UCH-1 (cell line): ENCODE measurements around the genes RABAC1, ERF, PSG4 and LYPD3.

GRCh38 chr19:41959002-41959938, at the start of gene RABAC1:
Gene RABAC1, minus strand, starts transcription at chr19:41959321.
- RRBS: 2% methylated on average over 10 of the region's 46 CpGs

- RRBS: 60% methylated on average over 9 of the region's 19 CpGs
These were observed 12.8 kb downstream of the ZNF574 start for GRCh38 chr19:42088582-42089386.

- RRBS: 39% methylated on average over 4 of the region's 10 CpGs
These were observed 17.8 kb downstream of the POU2F2 start for GRCh38 chr19:42114410-42114953.

- RRBS: no CpG with 5 or more reads among the region's 9 CpGs
These were observed 10.5 kb downstream of the DEDD2 start for GRCh38 chr19:42206850-42207583.

- RRBS: no CpG with 5 or more reads among the region's 12 CpGs
These were observed 3.6 kb upstream of the GSK3A start for GRCh38 chr19:42245738-42246719.

DNA sequence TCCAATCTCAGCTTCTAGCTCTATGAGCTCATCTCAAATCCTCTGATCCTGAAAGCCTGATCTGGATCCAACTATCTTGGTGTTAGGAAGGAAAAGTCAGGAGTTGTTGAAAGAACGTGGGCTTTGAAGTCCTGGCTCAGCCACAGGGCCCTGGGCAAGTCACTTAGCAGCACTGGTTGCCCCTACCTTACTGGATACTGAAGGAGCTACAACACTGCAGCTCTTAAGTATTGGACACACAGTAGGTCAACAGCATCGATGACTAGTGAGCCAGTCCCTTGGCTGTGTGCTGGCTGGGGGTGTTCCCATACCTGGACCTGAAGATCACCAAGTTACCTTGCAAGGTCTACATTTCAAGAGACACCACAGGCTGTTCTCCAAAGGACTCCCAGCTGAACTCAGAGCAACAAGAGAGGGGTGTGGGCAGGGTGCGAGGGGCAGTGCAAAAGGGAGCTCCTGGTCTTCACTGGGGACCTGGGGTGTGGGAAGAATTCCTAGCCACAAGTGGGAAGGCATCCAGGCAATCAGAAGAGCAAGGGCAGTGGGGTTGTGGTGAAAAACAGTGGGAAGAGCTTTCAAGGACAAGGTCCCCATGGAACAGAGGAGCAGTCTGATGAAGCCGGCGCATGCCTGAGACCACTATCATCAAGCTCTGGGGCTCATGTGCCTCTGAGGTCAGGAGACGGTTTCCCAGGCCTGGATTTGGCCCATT, 4.5 kb upstream of the GSK3A start:
- RRBS: no CpG with 5 or more reads among the region's 6 CpGs

DNA sequence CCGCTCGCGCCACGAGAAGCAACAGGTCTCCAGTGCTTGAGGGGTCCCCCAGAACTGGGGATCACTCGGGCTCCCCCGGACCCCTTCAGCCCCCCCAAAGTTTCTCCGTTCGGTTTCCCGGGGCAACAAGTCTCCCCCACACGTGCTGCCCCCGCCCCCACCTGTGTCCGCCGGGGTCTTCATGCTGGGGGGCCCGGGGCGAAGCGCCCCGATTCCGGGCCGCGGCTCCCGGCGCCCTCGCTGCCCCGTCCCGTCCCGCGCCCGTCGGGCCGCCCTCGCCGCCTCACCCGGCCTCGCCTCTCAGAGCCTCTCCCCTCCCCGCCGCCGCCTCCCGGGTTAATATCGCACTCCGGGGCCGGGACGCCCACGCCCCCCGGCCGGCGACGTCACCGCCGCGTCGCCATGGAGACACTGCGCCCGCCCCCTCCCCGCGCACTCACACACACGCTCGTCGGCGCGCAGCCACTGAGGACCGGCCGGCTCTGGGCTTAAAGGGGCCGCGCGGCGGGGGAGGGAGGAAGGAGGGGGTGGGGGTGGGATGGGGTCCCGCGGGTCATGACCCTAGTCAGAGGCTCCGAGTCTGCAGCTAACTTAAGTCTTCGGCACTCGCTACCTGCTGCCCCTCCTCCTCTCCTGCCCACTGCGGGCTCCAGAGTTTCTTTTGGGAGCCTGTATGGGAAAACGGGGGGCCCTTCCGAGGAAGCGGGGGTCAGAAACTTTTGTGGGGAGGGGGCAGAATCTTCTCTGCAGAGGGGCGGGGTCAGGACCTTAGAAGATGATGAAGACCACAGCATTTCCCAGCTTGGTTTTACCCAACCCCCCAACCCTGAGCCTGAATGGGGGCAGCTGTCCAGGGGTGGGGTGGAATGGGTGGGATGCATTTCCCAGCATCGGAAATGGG, at the start of gene ERF:
Gene ERF, minus strand, starts transcription at position 312 of the 901 bp plus-strand sequence.
- RRBS: 4% methylated on average over 24 of the region's 77 CpGs

- RRBS: no CpG with 5 or more reads among the region's 5 CpGs
These were observed 6.1 kb downstream of the CIC start for GRCh38 chr19:42275186-42275541.

DNA sequence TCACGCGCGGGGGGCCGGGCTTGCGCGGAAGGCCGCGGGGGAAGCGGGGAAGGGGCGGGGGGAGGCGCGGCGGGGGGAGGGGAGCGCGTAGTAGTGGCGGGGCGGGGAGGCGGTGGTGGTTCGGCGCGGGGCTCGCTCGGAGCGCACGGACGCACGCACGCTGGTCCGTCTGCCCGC, 14.8 kb downstream of the CIC start:
- RRBS: 3% methylated on average over 4 of the region's 30 CpGs

DNA sequence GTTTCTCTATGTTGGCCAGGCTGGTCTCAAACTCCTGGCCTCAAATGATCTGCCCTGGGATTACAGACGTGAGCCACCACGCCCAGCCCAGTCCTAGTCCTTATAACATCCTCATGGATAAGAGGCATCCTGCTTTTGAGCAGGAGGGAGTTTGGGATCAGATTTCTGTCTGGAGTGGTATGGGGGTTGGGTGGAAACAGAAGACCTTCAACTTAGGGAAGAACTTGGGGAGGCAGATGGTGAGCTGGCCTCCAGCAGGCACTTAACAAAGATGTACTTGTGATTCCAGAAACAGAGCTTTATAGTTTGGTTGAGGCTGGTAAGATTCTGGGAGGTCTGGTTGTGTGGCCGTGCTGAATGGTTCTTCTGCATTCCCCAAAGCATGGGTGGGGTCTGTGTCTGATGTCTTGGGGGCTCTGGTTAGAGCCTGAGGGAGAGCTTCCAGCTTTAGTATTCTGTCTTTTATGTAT, 4.7 kb downstream of the MEGF8 start:
- RRBS: no CpG with 5 or more reads among the region's 3 CpGs

- RRBS: no CpG with 5 or more reads among the region's 9 CpGs
These were observed 6.3 kb upstream of the LIPE start for GRCh38 chr19:42433152-42434138.

- RRBS: no CpG with 5 or more reads among the region's 9 CpGs
These were observed 5.2 kb upstream of the CXCL17 start for GRCh38 chr19:42447854-42448442.

DNA sequence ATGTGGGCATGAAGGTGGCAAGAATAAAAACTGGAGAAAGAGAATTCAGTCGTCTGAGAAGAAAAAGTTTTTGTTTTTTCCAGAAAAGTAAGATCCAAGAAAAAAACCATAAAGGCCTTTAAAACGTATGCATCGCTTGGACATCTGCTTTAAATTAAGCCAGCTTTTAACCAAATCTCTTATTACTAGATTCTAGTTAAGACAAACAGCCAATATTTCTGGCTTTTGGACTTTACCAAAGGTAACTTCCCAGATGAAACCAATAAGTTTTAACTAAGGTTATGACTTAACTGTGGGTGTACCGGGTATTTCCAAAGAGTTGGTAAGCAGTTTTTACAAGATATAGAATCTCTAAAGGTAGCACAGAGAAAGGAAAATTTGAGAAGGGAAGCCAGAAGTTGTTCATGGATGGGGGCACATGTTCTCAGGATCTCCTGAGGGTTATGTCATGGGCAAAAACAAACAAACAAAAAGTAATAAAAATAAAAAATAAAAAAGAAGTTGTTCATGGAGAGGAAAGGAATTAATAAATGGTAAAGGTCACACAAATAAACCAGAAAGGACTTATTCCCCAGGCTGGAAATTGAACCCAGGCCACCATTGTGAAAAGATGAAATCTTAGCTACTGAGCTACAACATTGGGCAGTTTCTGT, 33.9 kb downstream of the CEACAM1 start:
- RRBS: no CpG with 5 or more reads among the region's 4 CpGs

GRCh38 chr19:43205450-43205856, at the start of gene PSG4:
Gene PSG4, minus strand, starts transcription at chr19:43205638.
- RRBS: no CpG with 5 or more reads among the region's 5 CpGs

GRCh38 chr19:43315818-43316319, 37.6 kb upstream of the CD177 start:
- RRBS: no CpG with 5 or more reads among the region's 16 CpGs

GRCh38 chr19:43464046-43464743, 1.2 kb downstream of the LYPD3 start:
- RRBS: 39% methylated on average over 10 of the region's 37 CpGs

- RRBS: no CpG with 5 or more reads among the region's 24 CpGs
These were observed at the start of gene LYPD3 for GRCh38 chr19:43465353-43466001. Gene LYPD3, minus strand, starts transcription at chr19:43465608.

DNA sequence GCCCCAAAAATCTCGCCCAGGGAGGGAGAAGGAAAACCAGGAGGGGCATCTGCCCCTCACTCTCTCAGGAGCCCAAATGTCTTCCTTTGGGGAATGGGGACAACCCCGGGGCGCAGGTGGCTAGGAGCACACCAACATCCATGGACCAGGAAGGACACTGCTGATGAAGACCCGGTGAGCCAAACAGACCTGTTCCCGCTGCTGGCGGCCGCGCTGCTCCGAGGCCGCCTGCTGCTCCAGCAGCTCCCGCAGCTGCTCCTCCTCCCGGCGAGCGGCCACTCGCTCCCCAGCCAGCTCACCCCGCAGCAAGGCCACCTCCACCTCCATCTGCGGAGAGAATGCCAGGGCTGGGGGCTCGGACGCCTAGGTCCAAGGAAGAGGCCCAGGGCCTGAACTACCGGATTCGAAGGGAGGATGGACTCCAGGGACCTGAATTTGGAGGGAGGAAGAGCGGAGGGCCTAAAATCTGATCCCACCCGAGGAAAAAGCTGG, 3.0 kb downstream of the PHLDB3 start:
- RRBS: 94% methylated on average over 10 of the region's 23 CpGs

- RRBS: 100% methylated on average over 1 of the region's 23 CpGs
These were observed 2.5 kb downstream of the PHLDB3 start for GRCh38 chr19:43502037-43502419.

GRCh38 chr19:43579912-43580270, 4.3 kb downstream of the PINLYP start:
- RRBS: no CpG with 5 or more reads among the region's 7 CpGs